NALM6 (cell line): ENCODE measurements around a stretch of chr14.

DNA sequence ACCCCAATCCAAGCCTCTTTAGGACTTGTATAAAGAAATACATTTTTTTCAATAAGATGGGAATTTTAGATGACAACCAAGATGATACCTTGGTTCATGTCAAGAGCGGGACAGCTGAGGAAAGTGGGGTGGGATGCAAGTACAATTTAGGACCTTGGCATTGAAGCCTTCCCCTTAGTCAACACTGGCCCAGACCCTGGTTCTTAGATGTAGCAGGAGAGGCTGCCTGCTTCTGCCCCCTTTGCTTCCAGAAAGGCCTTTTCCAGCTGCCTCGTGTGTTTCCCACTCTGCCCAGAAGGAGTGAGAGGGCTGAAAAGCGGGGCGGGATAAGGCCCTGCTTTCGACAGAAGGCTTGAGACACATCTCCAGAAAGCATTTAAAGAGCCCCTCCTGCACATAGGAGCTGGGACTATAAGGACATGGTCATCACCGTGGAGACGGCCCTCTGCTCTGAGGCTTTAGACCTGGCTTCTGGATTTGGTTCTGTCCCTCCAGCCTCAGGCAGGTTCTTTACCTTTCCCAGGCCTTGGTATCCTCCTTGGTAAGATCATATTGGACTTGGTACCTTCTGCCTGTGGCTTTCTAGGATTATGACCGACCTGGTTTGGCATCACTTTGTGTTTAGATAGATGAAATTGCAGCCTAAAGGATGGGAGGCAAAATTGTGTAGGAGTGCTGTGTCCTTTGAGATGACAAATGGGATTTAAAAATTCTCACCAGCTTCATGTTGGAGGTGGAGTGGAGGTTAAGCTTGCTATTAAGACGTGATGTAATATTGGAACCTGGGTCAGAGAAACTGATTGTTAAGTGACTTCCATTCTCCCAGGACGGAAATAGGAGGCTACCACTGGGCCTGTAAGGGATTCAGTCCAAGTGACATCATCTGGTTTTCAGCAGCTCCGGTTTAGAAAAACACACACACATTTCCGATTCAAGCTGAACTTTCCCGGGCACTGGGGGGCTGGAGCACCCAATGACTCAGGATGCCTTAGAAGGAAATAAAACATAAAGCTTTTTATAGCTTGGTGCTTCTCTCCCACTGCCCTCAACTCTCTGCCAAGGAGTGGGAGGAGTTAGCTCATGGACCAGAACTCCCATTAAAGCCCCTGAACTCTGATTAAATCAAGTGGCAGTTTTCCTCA lies 12.1 kb downstream of the CALM1 start:
- PRO-cap, result no peak

GRCh38 chr14:90613332-90614096 lies 202.7 kb downstream of the TTC7B start:
- PRO-cap, result no peak

DNA sequence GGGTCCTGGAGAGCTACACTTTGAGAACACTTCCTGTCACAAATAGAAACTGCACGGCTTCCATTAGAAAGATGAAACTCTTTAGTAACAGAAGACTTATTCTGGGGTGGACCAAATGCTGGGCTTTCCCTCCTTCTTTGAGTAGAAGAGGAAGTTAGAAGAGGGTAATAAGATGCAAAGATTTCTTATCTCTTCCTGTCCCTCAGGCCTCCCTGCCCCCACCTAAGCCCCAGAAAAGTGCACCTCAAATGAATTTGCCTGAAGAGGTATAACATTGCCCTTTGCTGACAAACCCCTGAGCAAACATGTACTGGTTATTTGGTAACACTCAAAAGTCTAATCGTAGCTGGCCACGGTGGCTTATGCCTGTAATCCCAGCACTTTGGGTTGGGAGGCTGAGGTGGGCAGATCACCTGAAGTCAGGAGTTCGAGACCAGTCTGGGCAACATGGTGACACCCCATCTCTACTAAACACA lies 28.5 kb downstream of the DGLUCY start:
- PRO-cap, result no peak

DNA sequence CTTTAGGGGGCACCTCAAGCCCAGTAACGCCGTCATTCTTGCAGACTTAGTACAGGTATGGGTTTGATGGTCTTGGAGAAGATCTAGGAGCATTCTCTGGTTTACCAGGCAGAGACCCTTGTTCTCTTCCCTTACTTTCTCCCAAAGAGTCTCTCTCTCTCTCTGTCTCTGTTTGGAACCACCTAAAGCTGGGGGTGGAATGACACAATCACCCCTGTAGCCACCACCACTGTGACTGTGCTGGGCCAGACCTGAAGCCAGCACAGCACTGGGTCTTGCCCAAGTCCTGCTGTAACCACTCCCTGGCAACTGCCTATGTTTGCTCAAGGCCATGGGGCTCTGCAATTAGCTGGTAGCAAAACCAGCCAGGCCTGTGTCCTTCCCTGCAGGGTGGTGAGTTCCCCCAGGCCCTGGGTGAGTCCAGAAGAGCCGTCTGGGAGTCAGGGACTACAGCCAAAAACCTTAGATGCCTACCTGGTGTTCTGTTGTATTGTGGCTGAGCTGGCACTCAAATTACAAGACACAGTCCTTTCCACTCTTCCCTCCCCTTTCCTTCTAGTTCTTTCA lies 50.7 kb downstream of the DGLUCY start:
- PRO-cap, result no peak

- PRO-cap, result no peak
Observed at GRCh38 chr14:91171586-91172016, 57.7 kb downstream of the DGLUCY start.

GRCh38 chr14:91218987-91219388 lies 25.5 kb downstream of the GPR68 start:
- PRO-cap, result no peak

GRCh38 chr14:91243456-91244085 lies 933 bp downstream of the GPR68 start:
- PRO-cap, result no peak

DNA sequence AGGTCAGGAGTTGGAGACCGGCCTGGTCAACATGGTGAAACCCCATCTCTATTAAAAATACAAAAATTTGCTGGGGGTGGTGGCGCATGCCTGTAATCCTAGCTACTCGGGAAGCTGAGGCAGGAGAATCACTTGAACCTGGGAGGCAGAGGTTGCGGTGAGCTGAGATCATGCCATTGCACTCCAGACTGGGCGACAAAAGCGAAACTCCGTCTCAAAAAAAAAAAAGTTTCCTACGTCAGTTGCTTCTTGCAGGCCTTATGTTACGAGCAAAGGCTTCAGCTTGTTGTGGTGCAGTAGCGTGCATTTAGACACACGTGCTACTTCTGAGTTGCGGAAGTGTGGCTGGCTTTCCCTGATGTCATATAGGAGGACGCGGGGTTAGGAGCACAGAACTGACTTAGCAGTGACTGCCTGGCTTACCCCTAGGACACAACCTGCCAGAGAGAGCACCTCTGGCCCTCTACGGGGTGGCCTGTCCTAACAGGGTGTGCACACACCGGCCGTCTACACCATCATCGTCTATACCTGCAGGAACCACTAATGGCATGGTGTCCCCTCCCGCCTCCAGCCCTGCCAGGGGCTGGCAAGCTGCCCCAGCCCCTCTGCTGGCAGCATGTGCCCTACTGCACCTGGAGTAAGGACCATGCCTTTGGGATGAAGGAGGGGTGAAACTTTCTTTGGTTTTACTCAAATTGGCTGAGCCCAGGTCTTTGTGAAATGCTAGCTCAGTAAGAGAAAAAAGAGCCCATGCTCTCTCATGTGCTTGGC lies 1.6 kb upstream of the GPR68 start:
- PRO-cap, result no peak

GRCh38 chr14:91313351-91314291 lies 69.1 kb upstream of the GPR68 start:
- PRO-cap, result no peak

- PRO-cap, result no peak
Observed at GRCh38 chr14:91321115-91321378, 76.5 kb upstream of the GPR68 start.

- PRO-cap, result no peak
Observed at GRCh38 chr14:91342265-91342754, 75.3 kb downstream of the CCDC88C start.

GRCh38 chr14:91360982-91361641 lies 56.5 kb downstream of the CCDC88C start:
- PRO-cap, result no peak

- PRO-cap, result no peak
Observed at GRCh38 chr14:91363966-91364628, 53.5 kb downstream of the CCDC88C start.

DNA sequence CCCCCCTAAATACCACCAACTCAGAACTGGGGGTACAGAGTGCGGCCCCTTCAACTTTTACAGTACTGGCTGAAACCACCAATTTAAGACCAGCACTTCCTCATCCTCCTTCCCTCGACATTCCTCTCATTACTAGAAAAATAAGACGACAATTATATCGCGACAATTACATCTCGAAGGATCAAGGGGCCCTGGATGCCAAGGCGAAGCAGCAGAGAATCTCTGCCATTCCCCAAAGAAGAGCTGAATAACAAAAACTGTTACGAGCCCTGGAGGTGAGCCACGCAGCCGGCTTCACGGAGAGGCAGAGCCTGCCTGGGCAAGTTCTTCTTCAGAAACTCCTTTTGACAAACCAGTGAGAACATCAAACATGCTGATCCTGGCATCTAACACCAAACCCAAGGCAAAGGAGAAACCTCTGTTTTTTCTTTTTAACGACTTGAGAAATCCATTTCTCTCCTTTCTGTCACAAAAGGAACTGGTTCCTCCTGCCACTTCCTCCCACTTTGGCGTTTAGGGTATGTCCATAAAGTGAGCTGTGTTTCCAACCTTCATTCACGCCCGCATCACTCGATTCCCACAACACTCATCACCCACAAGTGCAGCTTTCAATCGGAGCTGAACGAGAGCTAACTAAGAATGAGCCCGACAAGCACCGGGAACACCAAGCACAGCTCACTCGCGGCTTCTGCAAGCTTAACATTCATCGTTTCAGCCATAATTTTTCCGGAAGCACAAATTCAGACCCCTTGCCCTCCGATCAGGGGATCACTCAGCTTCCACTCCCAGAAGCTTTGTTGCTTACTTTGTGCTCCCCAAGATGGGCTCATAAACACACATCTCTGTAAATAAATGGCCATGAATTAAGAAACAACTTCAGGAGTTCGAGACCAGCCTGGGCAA lies 21.5 kb downstream of the CCDC88C start:
- PRO-cap, result no peak

- PRO-cap, result no peak
Observed at GRCh38 chr14:91869663-91870592, 2.6 kb upstream of the TC2N start.

- PRO-cap, result no peak
Observed at GRCh38 chr14:91891019-91891450, 23.7 kb upstream of the TC2N start.

DNA sequence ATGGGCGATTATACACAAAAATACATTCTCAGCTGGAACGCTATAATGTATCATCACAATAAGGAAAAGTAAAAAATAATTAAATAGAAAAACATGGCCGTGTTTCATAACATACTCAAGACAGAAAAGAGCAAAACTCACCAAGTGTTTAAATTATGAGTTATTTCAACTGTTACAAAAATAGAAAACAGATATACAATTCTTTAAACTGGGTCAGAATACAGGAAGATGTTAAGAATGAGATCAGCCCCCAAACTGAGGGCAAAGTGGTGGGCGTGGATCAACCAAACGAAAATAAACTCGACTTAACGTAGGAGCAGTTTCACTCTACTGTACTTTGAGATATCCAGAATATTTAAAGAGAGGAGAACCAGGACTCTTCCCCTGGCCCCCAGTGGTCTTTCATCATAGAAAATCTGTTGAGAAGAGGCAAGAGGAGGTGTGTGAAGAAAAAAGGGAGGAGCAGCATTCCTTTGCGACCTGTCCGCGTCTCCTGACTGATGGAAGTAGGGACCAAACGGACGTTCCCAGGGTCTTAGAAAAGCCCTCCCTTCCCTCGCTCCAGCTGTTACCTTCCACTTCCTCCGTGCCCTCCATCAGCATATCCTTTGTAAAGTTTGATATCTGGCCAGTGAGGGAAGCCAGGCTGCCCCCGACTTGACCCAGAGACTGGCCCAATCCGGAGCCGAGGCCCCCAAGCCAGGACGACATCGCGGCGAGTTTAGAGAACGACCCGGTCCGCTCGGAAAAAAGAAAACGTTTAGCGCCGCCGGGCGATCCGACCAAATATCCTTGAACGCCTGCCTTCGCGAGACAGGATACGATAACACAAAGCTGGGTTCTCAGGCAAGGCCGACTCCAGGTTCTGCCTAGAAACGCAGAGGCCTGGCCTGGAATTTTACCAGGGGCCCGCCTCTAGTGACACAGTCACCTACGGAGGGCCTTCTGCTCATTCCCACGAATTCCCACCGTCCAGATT lies 595 bp downstream of the TRIP11 start:
- PRO-cap, result bidirectional peak, plus-strand start at position 568 of the sequence, minus-strand start at position 508 of the sequence; bidirectional peak, plus-strand start at position 823 of the sequence, minus-strand start at position 790 of the sequence

DNA sequence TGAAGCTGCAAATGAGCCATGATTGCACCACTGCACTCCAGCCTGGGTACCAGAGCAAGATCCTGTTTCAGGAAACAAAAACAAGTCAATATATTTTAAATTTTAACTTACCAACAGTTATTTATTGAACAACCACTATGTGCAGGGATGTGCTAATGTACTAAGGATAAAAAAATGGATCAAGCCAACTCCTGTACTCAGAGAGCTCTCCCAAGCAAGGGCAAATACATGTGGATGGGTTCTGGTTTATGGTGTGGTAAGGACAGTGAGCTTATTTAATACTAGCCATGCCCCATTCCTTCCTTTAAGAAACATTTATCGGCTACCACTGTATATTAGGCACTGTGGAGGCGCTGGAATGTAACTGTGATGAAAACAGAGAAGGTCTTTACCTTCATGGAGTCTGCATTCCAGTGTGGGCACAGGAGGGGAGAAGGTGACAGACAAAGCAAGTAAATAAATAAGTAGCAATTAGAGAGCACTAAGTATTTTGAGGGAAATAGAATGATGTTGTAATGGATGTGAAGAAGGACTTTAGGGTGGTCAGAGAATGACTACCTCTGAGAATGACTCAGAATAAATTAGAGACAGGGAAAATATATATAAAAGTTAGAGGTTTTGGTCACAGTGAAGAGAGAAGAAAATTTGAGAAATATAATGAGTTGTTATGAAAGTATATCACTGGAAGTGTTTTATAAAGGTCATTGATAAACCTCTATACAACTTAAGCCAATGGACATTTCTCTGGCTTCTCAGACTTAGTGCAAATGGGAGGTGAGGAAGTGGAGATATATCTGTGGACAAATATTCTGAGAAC lies 5.2 kb downstream of the CPSF2 start:
- PRO-cap, result no peak

GRCh38 chr14:92553186-92553911 lies 39.8 kb downstream of the RIN3 start:
- PRO-cap, result no peak

- PRO-cap, result no peak
Observed at GRCh38 chr14:92573908-92574627, 60.5 kb downstream of the RIN3 start.